Fibroblast of villous mesenchyme (primary cell): ENCODE data around the gene ATPAF2.

DNA sequence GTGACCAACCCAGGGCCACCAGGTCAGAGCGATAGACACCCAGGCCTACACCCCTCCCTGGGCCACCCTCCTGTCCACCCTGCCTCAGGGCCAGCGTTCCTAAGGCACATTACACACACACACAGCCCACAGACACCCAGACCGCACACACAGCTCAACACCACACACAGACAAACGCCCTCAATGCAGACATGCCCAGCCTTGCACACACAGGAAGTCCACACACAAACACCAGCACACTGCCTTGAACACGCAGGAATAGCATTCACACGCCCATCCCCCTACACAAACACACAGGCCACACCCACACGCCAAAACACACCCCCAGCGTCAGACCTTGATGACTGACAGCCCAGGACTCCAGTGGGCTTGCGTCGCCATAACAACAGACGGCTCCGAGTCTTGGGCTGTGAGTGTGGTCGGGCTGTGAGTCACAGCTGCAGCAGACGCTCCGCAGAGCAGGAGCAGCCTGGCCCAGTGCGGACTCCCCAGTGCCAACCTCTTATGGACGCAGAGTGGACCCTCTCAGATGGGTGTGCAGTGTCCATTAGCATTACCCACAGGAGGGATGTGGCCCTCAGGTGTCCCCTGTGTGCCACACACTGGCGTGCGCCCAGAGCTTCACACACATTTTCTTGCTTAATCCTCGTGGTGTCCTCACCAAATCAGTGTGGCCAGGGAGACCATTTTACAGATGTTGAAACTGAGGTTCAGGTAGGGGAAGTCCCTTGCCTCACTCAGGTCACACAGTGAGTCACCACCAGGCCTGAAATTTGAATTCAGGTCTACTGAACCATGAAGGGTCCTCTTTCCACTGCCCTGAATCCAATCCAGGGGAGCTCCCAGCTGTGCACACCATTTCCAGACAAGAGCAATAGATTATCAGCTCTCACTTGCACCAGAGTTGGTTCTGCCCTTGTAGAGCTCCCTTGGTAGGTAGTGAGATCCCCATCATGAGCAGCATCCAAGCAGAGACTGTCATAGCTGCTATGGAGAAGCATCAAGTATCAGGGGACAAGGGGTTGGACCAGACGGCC, 17.8 kb upstream of the RAI1 start:
- CAGE, long polyA plus RNA: no peak

DNA sequence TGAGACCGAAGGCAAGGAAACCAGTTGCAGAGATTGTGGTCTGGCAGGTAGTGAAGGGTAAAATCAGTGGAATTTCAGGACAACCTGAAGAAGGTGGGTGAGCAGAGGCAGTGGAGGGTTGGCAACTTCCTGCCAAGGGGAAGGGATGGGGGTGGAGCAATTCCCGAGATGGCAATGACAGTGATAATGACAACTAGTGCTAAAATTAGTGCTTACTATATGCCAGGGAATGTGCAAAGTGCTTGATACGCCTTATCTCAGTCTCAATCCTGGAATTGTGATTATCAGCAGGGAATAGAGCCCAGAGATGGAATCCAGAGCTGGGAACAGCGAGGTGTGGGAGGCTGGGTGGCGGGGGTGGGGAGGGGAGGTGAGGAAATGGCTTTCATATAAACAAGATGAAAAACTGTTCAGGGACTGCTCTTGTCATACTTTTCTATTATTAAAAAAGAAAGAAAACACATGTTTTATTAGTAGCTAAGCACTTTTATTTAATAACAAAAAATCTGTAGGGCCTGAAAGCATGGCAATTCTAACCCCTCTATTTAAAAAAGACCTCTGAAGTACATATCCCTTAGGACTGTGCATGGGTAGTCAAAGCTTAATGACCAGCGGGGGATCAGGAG, 9.4 kb upstream of the RAI1 start:
- CAGE, long polyA plus RNA: no peak

DNA sequence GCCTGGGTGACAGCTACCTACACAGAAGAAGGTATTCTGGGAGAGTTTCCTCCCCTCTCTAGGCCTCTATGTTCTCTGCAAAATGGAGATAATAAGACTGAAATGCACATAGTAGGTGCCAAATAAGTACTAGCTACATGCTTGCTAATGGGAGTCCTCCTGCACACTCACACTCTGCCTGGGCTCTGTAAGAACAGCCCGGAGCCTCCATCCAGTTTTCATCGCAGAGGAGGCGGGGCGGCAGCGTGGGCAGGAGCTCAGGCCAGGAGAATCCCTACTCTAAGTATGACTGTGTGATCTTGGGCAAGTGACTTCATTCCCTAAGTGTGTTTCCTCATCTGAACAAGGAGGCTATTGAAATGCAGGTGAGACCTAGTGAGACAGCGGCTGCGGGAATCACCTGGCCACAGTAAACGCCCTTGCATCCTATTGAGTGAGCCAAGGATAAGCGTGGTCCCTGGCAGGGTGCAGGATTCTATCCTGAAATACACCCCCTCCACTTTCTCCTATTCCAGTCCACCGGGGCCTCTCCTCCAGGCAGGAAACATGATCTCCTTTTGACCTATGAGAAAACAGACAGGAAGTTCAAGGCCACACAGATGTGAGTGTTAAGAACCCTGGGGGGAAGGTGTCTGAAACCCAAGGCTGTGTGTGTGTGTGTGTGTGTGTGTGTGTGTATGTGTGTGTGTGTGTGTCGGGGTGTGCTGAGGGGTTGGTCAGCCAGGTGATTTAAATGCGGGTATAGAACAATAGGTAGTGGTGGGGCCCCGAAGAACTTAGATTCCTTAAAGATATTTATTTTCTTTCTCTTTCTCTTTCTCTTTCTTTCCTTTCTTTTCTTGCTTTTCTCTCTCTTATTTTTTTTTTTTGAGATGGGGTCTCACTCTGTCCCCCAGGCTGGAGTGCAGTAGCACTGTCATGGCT, 5.2 kb upstream of the RAI1 start:
- CAGE, long polyA plus RNA: no peak

GRCh38 chr17:17693037-17694235, 12.2 kb downstream of the RAI1 start:
- CAGE, long polyA plus RNA: no peak

- CAGE, long polyA plus RNA: no peak
Observed at GRCh38 chr17:17736086-17736750, 55.0 kb downstream of the RAI1 start.

- CAGE, long polyA plus RNA: no peak
Observed at GRCh38 chr17:17755053-17755743, 73.9 kb downstream of the RAI1 start.

DNA sequence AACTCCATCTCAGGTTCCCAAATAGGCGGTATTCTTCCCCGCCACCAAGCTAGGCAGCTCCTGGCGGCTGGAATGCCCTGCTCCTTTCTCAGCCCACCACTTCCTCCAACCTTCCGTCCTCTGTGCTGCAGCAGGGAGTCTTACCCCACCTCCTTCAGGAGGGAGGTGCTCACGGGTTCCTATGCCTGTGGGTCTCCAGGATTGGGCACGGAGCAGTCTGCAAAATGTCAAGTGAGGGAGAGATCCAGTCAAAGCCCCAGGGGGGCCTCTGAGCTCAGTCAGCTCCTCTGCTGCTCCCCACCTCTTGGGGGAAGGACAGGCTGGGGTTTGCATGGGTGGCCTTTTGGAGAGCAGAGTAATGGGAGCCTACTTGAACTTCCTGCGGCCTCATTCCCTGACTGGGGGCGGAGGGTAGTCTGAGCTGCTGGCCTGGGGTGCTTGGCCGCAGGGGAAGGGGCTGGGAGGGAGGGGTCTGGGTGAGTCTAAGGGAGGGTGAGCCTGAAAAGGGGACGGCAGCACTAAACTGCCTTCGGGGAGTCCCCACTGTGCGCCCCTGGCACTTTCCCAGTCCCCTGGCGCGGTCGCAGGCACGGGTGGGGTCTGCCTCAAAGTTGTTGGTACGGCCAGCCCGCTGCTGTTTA, 55.5 kb downstream of the SREBF1 start:
- CAGE, long polyA plus RNA: no peak

DNA sequence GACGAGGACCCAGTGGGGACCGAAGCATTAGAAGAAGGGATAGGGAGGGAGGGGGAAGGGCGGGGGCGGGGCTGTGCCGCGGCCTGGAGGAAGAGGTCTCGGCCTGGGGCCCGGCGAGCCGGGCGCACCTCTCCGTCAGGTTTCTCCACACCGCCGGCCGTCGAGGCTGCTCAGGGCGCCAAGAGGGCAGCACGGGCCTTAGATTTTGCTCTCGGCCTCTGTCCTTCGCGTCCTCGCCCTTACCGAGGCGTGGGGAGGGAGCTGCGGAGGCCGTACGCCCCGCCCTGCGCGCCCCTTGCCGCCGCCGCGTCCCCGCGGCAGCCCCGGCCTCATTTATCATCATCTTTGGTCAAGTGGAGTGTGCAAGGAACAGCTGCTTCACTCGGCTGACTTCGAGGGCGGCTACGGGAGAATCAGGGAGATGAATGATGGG, 54.1 kb downstream of the SREBF1 start:
- CAGE, long polyA plus RNA: no peak

- CAGE, long polyA plus RNA: no peak
Observed at GRCh38 chr17:17808467-17809445, 28.0 kb downstream of the SREBF1 start.

DNA sequence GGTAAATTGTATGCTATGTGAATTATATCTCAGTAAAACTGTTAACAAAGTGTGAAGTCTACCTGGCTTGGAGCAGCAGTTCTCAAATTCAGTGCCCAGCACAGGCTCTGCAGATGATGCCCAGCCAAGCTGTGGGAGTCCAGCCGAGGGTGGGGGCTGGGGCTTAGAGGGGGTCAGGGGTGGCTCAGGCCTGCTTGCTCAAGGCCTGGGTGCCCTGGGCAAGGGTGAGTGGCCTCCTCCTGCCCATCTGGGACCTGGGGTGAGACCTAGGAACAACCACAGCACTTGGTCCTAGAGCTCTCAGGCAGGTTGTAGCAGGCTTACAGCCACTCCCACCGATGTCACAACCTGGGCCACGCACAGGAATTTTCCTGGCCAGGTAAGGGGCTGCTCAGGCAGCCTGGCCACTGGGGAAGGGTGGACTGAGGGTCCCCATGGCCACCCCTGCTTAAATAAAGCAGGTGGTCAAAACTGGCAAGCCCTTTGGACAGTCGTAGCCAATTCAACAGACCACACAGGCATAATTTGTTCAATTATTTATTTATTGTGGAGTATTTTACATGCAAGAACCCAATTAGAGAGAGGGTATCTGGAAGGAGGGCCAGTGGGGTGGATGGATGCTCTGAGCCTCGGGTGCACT, 6.3 kb upstream of the SREBF1 start:
- CAGE, long polyA plus RNA: no peak

GRCh38 chr17:17900556-17901205, 63.9 kb upstream of the SREBF1 start:
- CAGE, long polyA plus RNA: no peak

DNA sequence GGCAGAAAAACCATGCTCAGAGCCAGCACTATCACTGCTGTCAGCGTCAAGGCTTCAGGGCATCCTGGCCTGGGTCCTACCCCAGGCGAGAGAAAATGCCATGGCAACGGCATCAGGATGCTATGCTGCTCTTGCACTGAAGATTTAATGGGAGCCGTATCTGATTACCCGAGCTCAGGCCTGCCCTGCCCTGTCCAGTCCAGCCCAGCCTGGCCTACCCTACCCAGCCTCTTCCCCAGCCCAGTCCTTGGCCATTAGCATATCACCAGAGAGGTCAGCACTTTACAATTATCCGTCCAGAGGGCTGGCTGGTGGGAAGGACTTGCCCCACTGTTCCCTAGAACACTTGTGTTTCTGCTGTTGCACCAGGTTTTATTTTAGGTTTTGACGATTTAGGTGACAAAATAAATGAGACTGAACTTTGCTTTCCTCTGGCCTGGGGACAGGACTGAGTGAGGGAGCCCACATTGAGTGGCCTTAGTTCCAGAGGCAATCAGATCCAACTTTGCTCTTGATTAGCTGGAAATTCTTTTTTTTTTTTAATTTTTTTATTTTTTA, 61.0 kb downstream of the TOM1L2 start:
- CAGE, long polyA plus RNA: no peak

DNA sequence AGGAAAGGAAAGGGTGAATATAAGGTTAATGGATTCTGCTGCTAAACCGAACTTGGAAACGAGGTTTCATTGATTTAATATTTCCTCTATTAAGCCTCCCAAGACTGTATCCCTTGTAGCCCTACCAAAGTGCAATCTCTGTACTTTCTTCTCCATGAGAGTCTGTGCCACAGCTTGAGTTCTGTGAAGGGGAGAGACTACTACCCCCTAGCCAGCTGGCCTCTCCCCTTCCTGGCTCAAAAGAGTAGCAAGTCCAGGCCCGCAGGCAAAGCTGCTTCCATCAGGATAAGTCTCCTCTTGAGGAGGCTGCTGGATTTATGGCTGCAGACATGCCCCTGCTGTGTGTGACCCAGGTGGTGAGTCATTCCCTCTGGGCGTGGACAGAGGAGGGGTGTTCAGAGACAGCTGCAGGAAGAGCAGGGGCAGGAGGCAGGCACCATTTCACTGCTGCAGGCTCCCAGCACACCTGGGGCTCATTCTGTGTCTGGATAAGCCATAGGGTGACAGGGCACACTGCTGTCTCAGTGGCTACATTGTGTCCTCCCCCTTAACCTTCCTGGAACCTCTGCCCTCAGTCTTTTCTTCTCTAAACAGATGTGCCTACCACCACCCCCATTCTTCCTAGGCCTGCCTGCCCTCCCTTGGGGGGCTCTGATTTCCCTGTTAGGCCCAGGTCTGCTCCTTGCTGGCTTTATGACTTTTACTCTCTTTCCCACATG, 58.3 kb downstream of the TOM1L2 start:
- CAGE, long polyA plus RNA: no peak

- CAGE, long polyA plus RNA: no peak
Observed at GRCh38 chr17:17935760-17936637, 36.2 kb downstream of the TOM1L2 start.

DNA sequence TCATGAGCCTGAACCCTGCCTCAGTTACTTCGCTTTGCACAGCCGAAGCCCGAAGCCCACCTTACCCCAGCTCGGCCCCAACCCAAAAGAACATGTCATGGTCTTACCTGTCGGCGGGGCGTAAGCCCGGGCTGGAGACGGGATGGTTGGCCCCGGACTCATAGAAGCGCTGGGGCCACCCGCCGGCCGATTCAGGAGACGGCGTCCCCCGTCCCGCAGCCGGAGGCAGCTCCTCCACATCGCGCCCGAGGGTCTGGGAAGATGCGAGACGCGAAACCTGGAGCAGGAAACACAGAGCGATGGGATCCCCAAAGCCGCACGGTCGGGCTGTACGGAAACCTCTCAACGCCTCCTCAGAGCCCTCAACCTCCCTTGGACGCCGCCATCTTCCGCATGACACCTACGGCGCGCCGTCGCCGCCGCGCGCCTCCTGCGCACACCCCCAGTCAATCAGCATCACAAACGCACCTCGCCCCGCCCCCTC, at the start of gene ATPAF2:
TSS of gene ATPAF2 (minus strand) at position 395 of the 484 bp plus-strand sequence.
- CAGE, long polyA plus RNA: start-site peak on the minus strand centred at position 396 of the sequence, 7 bp wide, 212 and 228 reads in 2 replicates

DNA sequence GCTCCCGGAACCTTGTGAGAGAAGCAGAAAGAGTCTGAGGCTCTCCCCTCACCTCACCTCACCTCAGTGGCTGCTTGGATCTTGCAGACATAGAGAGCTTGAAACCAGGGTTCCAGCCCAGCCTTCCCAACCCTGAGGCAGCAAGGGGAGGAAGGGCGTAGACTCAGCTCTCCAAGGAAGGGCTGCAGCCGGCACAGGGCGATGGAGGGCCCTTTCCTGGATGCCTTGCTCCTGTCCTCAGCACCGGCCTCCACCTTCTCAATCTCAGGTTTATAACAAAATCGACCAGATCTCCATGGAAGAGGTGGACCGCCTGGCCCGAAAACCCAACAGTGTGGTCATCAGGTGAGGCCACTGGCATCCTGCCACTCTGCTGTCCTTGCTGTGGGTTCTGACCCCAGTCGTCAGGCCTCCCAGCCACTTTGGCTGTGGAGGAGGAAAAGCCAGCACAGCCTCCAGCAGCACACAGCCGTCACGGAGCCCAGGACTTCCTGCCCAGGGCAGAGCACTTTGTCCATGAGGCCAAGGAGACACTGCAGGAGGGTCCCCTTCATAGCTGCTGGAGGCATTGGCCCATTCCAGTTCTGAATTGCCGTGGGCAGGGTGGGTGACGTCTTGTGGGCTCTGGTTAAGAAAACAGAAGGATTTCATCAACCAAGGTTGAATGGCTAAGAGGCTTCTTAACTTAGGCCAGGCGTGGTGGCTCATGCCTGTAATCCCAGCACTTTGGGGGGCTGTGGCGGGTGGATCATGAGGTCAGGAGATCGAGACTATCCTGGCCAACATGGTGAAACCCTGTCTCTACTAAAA, 6.7 kb upstream of the MYO15A start:
- CAGE, long polyA plus RNA: no peak

DNA sequence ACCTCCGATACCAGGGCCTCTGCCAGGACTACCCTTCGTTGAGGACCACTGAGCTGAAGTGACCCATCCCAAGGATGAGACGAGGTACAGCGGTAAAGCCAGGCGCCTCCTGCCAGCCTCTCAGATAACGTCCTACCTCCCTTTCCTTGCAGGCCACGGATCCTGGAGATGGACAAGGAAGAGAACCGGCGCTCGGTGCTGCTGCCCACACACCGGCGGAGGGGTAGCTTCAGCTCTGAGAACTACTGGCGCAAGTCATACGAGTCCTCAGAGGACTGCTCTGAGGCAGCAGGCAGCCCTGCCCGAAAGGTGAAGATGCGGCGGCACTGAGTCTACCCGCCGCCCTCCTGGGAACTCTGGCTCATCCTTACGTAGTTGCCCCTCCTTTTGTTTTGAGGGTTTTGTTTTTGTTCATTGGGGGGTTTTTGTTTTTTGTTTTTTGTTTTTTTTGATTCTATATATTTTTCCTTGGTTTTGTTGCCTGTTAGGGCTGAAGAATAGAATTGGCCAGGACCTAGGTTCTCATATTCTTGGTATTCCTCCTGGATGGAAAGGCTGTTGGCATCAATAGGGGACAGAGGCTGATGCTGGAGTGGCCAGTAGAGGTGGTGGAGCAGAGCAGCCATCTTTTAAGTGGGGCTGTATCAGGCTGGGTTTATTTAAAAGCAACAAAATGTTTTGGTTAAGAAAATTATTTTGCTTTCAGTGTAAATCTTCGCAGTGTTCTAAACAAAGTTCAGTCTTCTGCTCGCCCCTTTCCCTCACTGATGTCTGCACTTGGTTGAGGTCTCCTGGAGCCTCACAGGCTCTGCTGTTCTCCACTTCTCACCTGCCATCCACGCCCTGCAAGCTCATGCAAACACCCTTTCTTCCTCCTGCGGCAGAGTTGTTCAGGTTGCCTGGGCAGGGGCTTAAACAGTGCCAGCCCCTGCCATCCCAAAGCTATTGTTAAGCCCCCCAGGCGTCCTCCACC, 17.1 kb upstream of the LLGL1 start:
- CAGE, long polyA plus RNA: no peak

DNA sequence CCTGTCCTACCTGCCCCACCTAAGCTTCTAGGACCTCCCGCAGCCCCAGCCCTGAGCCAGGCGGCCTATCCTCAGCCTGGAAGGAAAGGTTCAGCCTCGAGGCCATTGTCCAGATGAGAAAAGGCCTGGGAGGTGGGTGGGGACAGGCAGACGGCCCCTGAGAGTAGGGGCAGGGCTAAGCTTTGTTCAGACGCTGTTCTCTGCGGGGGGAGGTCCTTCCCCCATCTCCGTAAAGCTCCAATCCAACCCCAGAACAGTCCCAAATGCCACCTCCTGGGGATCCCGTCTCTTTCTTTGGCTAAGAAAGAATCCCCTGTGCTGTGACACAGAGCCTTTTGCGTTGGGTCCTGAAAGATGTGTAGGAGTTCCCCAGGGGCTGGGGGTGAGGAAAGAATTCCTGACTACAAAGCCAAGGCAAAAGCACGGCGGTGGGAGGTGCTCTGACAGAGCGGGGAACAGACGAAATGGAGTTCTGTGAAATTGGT, 746 bp upstream of the LLGL1 start:
- CAGE, long polyA plus RNA: no peak

GRCh38 chr17:18257013-18257827, 1.3 kb downstream of the FLII start:
- CAGE, long polyA plus RNA: no peak

DNA sequence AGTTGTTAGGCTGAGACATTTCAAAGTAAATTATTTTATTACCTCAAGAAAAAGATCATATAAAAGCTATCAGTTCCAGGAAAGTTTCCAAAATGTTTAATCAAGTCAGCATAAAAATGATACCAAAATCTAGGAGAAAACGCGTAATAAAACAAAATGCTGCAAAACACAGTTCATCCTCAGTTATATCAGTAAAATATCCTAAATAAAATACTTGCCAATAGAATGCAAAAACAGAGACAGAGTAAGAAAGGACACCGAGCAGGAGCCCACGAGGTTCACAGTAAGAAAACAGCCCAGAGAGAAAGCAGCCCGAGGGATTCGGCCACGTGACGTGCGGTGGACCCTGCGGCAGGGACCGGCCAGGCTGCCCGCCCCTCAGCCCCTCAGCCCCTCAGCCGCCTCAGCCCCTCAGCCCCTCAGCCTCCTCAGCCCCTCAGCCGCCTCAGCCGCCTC, 9.7 kb downstream of the TBC1D28 start:
- CAGE, long polyA plus RNA: no peak